Umbilical cord (tissue), 2 donors: ENCODE measurements around the genes SLC25A42 and ZNF486.

DNA sequence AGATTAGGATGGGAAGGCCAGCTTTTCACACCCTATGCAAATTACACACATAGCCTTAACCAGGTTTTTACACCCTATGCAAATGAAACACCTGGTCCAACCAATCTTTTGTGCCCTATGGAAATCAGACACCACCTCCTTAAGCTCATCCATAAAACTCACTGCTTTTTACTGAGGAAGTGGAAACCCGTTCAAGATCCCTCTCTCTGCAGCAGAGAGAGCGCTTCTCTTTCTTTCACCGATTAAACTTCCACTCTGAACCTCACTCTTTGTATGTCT, 25.3 kb upstream of the HOMER3 start:
- RAMPAGE, long total RNA = no peak

- RAMPAGE, long total RNA = no peak
These were observed 31.9 kb downstream of the SUGP2 start for GRCh38 chr19:19001439-19001845.

DNA sequence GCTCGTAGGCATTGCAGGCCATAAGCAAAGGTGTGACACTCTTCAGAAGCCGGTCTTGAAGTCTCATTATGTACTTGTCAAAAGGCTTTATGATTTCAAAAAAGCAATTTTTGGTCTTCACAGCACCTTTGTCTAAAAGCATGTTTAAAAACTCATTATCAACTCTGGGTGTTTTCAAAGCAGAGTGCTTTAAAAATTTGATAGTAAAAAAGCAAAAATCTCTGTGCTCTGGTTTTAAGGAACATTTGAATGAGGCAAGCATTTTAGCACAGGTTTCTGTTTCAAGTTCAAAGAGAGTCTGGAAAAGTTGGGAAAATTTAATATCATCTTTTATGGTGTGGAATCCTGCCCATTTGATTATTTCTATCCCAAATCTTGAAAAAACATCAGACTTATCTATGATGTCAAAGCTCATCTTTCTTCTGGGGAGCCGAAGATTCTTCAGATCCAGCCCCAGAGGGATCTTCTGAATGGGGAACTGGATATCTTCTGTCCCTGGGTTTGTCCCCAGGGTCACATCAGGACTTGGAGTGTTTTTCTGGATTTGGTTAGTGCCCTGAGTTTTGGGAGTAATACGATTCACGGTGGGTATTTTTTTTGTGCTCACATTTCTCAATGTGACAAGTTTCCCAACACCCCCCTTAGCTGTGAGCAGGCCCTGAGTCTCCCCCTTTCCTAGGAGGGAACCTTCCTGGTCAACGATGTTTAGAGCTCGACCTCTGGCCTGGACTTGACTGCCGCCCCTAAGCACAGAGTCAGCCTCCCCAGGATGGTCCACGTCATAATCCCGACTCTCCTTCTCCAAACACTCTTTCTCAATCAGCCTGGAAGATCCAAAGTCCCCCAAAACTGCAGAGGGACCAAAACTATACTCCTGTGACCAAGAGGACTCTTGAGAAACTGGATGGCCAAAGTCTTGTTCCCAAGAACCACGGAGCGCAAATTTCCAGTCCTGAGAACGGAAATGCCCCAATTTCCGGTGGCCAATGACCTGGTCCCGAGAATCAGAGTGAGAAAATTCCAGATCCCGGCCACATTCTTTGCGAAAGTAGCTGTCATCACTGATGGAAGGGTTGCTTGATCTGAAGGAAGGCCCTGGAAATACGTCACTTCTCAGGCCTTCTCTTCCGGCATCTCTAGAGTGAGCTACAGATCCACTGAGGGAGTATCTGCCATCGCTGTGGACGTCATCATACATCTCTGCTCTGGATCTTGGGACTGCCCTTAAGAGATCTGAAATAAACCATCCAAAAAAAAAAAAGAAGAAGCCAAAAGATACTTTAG, 7.9 kb downstream of the SUGP2 start:
- RAMPAGE, long total RNA = no peak

GRCh38 chr19:19032053-19033286, 847 bp downstream of the SUGP2 start:
- RAMPAGE, long total RNA = no peak

DNA sequence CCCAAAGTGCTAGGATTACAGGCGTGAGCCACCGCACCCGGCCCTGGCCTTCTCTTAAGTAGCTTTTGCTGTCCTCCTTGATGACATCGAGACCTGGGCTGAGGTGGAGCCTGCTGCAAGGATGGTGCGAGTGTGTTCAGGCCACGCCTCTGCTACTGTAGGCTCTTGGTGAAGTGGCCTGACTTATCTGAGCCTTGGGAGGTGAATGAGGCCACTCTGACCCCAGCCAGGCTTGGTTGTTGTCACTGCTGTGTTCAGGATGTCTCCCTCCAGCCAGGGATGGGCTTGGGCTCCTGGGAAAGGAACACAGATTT, 3.0 kb upstream of the SLC25A42 start:
- RAMPAGE, long total RNA = no peak

DNA sequence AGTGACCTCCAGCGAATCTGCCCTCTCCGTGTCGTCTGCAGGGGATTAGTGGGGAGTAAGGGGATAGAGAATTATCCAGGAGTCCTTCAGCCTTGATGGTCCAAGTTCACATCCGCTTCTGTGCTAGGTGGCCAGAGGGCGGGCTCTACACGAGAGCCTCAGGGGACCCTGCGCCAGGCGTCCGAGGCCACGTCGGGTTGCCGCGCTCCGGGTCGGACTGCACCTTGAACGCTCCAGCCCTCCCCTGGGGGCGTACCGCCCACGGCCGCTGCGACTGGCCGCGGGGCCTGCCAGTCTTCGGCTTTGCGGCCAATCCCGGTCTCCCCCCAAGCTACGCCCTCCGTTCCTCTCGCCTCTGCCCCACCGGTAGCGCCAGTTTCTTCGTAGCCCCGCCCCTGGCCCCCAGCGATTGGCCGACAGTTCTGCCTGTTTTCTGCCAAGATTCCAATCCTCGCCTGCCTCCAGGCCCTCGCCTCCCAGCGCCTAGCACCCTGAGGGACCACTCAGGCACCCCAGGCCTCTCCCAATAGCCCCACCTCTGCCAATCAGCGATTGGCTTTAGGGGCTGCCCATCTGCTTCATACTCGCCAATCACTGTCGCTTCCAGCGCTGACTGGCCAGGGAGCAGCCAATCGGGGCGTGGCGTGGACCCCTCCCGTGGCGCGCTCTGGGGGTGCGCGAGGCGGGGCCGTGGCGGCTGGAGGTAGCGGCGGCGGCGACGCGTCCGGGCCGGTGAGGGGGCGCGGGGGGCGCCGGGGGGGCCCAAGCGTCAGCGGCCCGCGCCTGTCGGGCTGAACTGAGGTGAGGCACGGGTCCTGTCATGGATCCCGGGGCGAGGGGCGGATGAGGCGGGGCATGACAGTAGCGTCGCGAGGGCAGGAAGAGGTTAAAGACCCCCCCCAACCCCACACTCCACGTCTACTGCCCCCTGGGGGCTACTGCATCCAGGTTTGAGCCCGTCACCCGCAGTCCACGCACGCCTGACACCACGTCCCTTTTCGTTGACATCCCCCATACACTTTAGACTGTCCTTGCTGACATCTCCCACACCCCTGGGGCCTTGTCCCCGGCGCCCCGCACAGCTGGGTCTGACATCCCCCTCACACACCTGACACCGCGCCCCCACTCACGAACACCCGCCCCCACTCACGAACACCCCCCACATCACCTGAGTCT, at the start of gene SLC25A42:
TSS of gene SLC25A42 (plus strand) at position 680 of the 1,176 bp plus-strand sequence.
- RAMPAGE, long total RNA = no peak

GRCh38 chr19:19167375-19167858, 2.6 kb downstream of the MEF2B start:
- RAMPAGE, long total RNA = no peak

DNA sequence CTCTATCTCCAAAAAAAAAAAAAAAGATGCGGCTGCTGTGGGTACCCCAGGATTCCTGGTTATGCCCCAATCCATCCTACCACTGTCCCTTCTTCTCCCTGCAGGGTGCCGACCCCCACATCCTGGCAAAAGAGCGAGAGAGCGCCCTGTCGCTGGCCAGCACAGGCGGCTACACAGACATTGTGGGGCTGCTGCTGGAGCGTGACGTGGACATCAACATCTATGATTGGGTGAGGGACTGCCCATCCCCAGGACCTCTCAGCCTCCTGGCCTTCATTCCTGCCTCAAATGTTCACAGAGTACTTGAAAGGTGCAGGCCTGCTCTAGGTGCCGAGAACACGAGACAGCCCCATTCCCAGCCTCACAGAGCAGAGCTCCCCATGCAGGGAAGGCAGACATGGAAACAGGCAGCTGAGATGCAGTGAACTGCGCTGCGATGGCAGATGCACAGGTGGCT, 5.2 kb downstream of the NR2C2AP start:
- RAMPAGE, long total RNA = no peak

DNA sequence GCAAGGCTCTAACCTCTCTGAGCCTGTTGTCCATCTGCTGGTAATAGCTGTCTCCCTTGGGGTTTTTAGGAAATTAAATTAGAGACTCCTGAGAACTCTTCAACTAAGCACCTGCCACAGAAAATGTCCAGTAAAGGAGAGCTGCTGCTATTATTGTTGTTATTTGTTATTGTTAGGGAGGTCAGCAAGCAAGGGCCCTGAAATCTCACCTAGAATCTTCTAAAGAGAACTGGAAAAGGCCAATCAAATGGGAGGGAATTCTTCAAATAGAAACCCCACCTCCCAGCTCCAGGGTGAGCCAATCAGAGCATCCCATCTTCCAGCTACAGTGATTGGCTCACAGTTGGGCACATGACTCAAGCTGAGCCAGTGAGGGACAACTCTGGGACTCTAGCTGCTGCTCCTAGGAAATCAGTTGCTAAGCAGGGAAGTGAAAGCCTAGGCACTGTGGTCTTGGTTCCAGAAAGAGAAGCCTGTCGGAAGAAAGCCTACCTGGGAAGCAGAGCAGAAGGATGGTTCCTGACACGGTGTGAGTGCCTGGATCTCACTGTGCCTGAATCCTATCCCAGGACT, 2.9 kb downstream of the HAPLN4 start:
- RAMPAGE, long total RNA = no peak

DNA sequence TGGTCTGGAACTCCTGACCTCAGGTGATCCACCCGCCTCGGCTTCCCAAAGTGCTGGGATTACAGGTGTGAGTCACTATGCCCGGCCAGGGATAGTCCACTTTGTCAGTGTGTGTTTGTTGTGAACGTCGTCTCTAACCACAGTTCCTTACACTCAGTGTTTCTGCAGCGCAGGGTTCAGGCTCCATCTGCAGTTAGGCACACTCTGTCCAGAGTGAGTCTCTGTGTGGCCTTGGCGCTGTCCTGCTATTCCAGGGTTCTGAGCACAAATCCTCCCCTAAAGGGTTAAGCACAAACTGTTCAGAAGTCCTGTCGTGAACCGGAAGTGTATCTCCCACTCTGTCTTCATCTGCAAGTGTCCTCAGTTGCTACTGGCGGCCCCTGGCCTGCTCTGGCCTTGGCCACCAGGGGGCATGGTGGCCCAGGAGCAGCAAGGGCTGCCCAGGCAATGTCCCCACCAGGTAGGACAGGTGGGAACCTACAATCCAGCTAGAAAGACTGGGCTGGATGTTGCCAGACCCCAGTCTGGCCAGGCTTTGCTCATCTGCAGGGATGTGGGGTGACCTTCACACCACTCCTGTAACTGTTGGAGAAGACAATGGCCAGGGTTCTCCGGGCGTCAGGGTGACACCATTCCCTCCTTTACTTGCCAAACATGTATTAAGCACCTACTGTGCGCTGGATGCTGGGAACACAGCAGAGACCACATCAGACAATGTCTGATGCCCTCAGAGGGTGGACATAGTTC, 38.7 kb upstream of the GATAD2A start:
- RAMPAGE, long total RNA = no peak

- RAMPAGE, long total RNA = no peak
These were observed 27.8 kb upstream of the GATAD2A start for GRCh38 chr19:19377551-19378136.

DNA sequence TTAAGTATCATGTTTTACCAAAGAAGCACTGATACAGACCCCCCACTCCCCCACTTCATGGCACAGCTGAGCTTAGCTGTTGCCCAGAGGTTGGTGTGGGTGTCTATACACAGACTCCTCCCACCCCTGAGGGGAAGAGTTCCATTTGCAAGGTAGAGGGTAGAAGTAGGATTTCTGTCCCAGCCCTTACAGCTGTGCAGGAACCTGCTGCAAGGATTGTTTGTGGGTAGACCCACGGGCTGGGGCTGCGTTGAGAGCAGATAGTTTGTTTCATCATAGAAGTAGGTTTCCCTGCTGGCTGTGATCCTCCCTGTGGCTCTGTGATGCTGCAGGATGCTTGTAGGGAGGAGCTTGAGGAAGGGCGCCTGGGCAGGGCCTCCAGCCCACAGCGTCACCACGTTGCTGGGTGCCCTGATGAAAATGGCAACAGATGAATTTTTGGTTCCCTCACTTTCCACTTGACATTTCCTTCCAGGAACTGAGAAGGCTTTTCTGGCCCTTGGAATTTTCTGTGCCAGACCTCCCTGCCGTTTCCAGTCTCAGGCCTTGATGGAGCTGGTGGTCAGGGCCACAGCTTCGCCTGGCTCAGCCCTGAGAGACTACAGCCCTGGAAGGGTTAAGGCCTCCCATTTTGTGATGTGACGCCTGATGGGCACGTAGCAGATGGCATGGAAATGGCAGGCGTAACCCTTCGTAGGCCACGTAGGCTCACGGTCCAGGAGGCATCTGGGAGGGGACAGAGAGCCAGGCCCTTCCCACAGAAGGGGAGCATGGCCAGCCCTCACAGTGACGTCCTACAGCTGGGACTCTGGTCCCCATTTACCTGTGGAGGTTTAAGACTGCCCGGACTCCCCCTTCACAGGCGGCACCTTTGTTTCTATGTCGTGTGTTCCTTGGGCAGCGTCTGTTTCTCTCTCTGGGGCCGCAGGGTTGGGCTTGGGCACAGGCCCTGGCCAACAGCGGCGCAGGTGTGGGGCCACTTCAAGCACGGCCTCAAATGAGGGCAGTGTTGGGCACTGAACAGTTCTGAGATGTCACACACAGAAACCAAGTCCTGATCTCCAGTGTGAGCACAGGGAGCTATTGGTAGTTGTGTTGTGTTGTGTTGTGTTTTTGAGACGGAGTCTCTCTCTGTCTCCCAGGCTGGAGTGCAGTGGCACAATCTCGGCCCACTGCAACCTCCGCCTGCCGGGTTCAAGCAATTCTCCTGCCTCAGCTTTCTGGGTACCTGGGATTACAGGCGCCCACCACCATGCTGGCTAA, 42.3 kb downstream of the GATAD2A start:
- RAMPAGE, long total RNA = no peak

DNA sequence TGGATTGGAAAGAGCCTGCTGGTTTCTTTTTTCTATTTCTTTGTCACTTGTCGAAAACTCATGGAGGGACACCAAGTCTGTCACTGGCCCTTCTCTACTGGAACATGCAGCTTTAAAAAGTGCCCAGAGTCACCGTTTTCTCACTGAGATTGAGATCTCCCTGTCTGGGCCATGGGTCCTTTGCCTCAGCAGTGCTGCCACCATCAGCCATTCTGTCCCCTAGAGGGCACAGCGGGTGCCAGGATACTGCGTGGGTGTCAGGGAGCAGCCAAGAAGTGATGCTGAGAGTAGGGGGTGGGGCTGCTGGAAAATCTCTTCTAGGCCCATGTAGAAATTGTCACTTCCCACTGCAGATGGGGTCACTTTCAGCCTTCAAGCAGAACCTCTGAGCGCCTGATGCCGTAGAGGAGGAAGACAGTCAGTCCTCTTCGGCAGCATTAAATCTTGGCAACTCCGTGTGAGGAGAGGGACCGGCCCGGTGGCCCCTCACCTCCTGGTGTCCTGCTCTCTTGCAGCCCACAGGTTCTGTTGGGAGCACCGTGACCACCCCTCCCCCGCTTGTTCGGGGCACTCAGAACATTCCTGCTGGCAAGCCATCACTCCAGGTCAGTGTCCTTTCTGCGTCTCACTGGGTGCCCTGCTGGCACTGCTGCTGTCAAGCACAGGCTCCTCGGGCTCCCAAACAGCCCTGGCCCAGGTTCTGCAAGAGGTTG, 21.4 kb downstream of the TSSK6 start:
- RAMPAGE, long total RNA = no peak

GRCh38 chr19:19495615-19496278, 19.6 kb downstream of the TSSK6 start:
- RAMPAGE, long total RNA = no peak

DNA sequence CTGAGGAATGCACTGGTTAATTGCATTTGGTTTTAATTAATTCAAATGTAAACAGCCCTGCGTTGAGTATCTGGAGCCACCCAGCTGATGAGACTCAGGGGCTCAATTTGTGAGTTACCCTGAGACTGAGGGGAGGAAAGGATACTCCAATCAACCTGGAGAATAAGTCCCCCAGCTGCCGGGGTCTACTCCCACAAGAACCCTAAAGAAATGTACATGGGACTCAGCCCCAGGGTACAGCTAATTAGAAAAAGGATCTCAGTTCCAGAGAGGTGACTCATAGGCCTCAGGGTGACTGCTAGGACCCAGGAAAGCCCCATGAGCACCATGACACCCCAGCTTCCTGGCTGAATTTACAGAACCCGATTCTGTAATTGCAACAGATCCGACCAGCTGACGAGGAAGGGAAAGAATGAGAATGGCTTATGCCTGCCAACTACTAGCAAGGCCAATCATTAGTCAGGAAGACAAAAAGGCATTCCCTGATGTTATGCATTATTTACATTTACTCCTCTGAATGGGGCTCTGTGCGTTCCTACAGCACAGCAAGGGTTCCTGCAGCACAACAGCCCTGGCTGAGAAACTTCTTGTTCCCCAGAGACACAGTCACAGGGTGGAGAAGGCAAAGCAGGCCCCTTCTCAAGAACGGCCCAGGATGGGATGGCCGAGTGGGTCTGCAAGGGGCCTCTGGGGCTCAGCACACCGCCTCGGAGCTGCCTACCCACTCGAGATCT, 27.4 kb downstream of the PBX4 start:
- RAMPAGE, long total RNA = no peak

- RAMPAGE, long total RNA = no peak
These were observed 8.2 kb downstream of the ATP13A1 start for GRCh38 chr19:19655177-19655734.

DNA sequence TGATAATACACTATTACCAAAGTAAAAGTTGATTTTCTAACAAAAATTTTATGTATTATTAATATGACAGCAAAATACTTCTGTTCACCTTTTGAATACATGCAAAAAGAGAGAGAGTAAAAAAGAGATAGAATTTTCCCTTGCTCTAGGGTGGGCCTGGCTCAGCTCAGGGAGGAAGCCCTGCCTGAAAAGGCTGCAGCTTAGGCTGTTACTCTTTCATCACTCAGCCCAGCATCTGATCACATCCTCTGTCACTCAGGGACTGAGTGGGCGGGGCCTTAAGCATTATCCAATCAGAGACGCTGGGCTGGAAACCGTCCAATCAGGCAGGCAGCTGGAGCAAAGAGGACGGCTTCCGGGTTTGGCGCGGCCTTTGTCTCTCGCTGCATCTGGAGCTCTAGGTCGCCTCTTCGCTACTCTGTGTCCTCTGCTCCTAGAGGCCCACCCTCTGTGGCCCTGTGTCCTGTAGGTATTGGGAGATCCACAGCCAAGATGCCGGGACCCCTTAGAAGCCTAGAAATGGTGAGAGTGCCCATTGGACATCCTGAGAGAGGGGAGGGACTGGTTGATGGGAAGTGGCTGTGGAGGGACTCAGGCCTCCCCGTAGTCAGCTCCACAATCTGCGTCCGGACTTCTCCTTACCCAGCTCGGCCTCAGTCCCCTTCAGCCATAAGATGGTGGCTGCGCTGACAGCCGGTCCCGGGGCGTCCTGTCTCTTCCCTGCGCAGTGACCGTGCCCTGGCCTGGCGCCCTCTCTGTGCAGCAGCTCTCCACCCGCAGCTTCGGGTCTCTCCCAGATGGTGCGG, at the start of gene ZNF486:
TSS of gene ZNF486 (plus strand) at position 376 of the 806 bp plus-strand sequence.
- RAMPAGE, long total RNA = no peak

DNA sequence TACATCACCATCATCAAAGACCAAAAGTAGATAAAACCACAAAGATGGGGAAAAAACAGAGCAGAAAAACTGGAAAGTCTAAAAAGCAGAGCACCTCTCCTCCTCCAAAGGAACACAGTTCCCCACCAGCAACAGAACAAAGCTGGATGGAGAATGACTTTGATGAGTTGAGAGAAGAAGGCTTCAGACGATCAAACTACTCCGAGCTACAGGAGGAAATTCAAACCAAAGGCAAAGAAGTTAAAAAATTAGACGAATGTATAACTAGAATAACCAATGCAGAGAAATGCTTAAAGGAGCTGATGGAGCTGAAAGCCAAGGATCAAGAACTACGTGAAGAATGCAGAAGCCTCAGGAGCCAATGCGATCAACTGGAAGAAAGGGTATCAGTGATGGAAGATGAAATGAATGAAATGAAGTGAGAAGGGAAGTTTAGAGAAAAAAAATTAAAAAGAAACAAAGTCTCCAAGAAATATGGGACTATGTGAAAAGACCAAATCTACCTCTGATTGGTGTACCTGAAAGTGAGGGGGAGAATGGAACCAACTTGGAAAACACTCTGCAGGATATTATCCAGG, 32.7 kb downstream of the ZNF66 start:
- RAMPAGE, long total RNA = no peak

DNA sequence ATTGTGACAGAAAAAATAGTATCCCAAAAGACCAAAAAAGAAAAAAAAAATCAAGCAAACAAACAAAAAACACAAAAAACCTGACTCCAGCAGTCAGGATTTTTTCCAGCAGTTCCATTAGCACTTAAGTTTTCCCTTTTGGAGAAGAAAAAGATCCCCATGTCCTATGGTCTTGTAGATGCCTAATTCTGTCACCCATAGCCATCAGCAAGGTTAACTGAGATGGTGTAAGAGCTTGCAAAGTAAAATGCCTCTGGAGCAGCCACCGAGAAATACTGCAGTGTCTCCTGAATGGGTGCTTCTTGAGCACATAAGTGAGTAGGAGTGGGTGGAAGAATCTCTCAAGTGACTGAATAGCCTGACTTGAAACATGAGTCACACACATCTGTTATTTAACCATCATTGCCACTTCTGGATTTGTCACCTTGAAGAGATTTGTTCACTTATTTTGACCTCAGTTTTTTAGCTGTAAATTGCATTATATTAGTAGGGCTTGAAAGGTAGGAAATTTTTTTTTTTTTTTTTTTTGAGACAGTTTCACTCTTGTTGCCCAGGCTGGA, 2.3 kb downstream of the ZNF714 start:
- RAMPAGE, long total RNA = no peak

DNA sequence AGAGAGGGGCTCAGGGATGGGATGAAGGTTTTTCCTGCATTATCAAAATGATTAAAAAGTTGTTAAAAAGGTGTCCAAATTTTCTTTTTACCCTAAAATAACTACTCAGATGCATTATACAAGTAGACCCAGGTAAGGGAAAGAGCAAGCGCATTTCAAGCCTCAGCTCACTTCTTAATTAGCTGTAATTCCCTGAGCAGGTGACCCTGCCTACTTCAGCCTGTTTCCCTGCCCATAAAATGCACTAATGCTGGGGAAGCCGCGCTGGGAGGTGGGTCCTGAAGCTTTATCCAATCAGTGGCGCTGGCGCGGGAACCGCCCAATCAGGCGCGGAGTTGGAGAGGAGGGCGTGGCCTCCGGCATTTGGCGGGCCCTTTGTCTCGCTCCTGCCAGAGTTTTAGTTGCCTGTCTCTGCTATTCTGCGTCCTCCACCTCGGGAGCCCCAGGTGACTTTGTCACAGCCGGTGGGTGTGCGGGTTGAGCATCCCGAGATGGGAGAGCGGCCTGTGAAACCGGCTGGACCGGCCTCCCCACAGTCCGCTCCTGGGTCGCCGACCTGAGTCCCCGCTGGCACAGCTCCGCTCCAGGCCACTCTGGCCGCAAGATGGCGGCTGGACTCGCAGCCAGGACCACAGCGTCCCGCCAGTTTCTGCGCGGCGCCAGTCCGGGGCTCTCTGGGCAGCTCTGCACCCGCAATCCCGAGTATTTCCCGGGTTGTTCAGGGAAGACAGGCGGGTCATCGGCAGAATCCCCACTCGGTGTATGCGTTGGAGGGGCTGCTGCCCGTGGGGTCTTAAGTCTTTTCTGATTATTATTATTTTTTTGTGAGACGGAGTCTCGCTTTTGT, 30.7 kb upstream of the ZNF429 start:
- RAMPAGE, long total RNA = no peak